SP-49 (cell line): ENCODE measurements around a stretch of chr11.

GRCh38 chr11:128455550-128456264 lies 131.7 kb downstream of the ETS1 start:
- PRO-cap: no peak

DNA sequence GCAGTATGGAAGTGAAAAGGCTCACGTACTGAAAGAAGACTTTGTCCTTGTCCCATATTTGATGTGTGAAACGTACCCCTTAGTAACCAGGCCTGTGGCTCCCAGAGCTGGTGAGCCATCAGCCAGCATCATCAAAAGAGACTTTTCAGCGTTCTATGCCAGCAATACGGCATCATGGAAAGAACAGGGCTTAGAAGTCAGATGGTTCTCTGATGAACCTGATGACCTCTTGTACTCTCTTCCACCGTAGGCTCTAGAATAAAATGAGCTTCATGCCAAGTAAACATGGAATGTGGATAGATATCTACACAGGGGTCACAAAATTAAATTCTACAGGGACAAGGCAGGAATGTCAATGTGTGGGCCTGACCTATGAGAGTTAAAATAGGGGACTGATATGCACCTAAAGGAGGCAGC lies 130.8 kb downstream of the ETS1 start:
- PRO-cap: no peak

DNA sequence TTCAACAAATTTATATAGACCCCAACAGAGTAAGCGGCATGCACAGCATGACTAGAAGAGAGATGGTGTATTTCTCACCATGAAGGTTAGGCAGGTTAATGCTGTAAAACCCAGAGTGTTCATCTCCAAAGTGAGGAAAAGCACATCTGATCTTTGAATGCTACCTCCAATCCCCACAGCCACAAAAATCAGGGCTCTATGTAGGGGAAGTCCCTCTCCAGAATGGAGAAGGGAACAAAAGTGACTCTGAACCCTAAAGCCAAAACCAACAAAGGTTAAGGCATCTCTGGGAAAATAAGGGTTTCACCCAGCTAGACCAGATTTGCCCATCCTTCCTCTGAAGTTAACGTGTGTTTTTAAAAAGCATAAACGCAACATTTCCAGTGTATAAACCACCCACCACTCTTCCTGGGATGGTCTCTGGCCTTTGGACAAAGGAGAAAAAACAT lies 128.1 kb downstream of the ETS1 start:
- PRO-cap: no peak

DNA sequence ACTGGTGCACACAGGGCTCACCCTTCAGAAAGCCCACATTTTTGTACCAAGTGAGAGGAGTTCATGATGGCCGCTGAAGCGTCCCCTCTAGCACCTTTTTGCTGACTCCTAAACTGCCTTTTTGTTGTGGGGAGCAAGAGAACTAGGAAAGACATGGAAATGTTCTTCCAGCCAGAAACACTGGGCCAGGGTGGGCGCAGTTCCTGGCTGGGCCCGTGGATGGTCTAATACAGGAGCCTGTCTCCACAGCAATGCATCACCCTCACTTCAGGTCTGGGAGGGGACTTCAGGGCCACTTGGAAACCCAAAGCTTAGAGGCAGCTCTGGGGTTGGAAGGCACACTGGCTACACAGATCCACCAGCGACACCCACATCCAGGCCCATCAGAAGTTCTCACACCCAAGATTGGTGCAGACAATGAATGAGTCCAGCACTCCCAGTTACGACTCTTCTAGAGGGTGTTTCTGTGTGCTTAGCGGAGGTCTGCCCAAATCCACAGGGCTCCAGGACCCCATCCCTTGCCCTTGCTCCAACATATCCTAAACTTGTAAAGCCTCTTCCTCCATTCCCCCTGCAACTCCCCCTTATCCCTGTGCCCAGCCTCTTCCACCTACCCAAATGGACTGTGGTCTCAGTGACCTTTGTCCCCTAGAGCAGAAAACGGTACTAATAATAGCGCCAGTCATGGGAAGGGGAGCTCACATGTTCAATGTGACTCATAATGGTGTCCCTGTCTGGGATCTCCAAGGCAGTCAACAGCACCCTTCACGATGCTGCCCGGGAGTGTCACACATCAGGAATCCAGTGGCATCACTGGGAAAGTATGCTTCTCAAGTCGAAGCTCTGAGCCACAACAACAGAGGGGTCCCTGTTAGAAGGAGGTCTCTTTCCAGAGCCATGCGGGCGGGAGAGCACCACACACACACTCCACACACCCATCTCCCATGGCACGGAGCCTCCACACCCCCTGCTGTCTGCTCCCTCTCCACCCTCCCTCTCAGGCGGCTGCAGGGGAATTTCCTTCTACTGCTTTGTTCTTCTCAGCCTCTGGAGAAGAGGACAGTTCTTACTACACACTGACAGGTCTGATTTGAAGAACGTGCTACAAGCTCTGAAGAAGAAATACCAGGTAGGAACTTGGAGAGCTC lies 120.0 kb downstream of the ETS1 start:
- PRO-cap: no peak

DNA sequence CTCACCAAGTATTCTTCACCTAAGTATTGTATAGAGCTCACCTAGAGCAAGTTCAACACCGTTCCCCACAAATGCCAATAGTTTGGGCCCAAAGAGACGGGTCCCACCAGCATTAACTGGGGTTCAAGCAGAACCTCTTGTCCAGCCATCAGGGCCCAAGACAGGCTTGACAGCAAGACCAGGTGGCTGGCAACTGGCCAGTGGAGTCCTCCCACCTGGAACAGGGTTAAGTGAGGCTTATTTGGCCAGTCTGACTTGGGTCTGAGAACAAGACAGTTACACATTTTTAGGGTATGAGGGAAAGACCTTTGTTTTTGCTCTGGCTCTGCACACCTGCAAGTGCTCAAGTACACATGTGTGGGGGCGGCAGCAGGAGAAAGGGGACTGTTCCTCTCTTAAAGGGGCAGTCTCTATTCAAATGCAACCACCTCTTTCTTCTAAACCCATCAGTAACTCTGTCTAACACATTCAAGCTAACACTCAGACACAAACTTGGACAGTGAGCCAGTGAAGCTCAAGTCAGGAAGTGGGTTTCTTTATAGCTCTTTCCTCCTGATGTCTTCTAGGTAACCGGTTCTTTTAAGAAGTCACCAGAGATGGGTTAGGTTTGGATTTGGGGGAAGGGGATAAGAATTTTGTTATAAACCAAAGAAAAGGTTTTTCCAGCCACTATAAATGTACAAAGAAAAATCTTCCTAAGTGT lies 116.2 kb downstream of the ETS1 start:
- PRO-cap: bidirectional peak, plus-strand start at position 499 of the sequence, minus-strand start at position 263 of the sequence

GRCh38 chr11:128483257-128483846 lies 104.0 kb downstream of the ETS1 start:
- PRO-cap: no peak

DNA sequence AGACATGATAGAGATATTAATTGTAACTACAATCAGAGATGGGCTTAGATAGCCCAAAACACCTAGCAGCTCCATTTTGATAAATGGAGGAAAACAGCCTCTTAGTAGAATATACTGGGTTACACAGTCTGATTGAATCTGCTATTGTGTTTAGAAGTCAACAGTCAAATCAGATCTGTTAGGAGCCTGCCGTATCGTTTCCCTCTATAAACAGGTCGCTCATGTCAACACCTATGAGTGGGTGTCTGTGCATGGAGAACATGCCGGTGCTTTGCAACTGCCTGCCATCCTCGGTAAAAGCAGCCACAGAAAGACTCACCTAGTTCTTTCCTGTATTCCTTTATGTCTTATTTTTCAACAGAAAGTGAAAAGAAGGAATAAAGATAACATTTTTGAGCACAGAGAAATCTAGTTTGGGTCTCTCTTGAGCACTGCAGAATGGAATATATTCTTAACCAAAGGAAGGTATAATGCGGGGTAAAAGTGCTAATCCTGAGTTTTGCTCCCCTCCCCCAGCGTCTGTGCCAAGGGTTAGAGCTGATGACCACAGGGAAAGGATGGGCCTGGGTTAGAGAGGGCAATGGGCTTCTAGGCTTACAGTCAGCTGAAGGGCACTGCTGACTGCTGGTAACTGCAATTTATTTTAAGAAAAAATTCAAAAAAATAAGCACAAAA lies 99.3 kb downstream of the ETS1 start:
- PRO-cap: no peak

GRCh38 chr11:128506265-128506869 lies 81.0 kb downstream of the ETS1 start:
- PRO-cap: no peak

GRCh38 chr11:128521629-128522071 lies 65.7 kb downstream of the ETS1 start:
- PRO-cap: no peak

GRCh38 chr11:128582942-128583385 lies 4.4 kb downstream of the ETS1 start:
- PRO-cap: no peak

GRCh38 chr11:128685921-128686694 lies 7.8 kb upstream of the FLI1 start:
- PRO-cap: no peak

DNA sequence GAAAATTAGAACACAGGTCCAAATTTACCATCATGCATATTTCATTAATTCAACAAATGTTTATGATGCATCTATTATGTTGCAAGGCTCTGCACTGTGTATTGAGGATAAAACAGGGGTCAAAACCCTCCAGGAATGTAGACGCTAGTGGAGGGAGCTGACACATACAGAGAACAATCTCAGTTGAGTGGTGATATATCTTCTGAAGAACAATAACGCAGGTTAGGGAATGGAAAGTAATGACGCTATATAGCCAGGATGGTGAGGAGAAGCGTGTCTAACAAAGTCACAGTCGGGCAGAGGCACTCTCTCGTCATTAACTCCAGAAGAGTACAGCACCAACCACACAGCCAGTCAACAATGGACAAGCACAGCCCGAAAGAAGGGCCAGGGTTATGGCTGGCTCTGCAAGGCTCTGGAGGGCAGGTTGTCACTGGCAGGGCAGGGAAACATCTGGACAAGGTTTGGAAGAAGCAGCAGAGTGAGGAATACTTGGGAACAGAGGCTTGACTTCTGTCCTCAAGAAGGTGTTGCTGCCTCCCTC lies 3.9 kb downstream of the FLI1 start:
- PRO-cap: no peak

- PRO-cap: no peak
Measured at GRCh38 chr11:128767864-128768674, 74.2 kb downstream of the FLI1 start.

DNA sequence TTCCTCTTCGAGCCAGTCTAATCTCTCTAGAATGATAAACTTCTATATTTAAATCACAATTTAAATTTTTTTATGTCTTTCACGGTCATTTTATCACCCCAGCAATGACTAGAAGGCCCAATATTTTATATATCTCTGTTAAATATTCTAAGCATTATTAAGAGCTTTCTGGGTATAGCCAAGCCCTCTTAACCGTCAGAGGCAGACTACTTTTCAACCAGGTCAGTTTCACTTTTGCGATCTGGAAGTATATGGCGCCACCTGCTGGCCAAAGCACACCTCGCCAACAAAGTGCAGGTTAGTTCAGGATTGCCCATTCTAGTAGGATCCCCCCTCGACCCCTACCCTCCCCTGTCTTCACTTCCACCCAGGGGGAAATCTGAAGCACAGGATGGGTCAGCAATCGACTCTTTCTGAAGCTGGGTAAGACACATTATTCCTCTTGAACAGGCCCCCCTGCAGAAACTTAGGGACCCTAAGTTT lies 36.0 kb downstream of the KCNJ1 start:
- PRO-cap: no peak

DNA sequence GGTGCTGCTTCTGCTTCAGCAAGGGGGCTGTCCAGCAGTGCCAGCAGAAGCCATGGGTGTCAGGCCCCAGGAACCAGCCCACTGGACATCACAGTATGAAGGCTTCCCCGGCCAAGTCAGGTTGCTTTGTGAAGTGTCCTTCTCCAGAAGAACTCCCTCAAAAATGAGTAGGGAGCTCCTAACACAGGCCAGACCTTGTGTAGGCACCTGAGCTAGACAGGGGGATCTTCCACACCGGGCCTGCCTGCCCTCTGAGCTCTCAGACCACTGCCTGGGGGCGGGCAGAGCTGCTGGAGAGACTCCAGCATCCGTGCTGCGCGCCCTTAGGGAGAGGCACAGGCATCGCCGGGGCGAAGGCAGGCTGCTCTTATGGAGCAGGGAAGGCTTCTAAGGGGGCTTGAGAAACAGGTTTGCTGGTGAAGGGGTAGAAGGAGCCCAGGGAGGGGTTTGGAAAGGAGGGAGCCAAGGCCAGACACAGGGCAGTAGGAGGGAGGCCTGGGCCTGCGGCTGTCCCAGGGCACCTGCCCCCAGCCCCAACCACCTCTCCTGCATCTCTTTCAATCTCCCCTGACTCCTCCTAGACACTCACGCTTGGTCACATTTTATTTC lies 4.4 kb downstream of the KCNJ5 start:
- PRO-cap: no peak

DNA sequence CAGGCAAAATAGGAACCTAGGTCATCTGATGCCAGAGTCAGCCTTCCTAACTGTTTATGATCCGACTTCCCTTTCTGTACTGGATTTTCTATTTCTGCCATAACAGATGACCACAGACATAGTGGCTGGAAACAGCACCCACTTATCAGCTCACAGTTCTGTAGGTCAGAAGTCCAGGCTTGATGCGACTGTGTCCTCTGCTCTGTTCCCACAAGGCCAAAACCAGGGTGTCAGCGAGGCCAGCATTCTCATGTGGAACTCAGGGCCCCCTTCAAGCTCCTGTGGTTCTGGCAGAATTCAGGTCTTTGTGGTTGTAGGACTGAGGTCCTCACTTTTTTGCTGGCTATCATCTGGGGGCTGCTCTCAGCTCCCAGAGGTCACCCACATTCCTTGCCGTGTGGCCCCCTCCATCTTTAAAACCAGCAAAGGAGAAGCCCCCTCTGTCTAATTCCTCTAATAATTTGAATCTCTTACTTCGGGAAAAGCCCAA lies 15.1 kb downstream of the KCNJ5 start:
- PRO-cap: no peak

GRCh38 chr11:129021391-129021655 lies 78.7 kb upstream of the TP53AIP1 start:
- PRO-cap: no peak

- PRO-cap: no peak
Measured at GRCh38 chr11:129173852-129174170, 18.3 kb downstream of the ARHGAP32 start.

DNA sequence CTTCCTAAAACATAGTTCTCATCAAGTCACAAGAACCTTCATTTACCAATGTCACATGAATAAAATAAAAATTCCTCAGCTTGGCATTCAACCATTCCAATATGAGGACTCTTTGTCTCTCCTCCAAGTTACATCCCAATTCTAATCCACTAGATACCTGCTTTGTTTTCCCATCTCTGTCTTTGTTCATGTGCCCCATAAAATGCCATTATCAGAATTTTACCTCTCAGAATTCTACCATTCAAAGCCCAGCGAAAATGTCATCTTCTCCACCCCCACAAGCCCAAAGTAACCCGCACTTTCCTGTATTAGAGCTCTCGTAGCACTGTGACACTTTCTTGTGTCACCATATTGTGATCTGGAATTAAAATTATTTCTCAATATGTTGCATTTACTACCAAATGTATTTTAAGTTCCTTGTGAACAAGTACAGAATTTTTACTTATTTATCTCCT lies 51.5 kb upstream of the ARHGAP32 start:
- PRO-cap: no peak

DNA sequence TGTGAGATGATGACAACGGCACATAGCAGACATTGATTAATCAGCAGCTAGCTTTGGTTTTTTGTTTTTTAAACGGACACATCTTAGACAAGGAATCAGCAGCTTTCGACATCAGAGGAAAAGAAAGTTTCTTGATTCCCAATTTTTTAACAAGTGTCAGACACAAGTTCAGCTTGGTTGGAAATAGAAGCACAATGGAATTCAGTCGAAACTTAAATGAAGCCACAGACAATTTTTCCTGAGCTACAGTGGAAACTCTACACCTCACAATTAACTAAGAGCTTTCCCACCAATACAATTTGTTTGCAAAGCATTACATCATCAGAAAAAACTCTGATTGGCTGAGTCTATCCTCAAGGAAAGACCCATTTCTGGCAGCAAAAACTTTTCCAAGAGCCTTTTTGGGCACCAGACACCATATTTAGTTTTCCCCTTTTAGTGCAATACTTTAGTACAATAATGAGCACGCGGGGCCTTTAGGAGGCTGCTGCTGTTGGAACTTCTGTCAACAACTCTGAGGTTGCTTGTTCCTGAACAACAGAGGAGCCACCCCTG lies 62.1 kb upstream of the BARX2 start:
- PRO-cap: no peak